Rectum (tissue), 1 donor: ENCODE data around the gene SF3B2.

DNA sequence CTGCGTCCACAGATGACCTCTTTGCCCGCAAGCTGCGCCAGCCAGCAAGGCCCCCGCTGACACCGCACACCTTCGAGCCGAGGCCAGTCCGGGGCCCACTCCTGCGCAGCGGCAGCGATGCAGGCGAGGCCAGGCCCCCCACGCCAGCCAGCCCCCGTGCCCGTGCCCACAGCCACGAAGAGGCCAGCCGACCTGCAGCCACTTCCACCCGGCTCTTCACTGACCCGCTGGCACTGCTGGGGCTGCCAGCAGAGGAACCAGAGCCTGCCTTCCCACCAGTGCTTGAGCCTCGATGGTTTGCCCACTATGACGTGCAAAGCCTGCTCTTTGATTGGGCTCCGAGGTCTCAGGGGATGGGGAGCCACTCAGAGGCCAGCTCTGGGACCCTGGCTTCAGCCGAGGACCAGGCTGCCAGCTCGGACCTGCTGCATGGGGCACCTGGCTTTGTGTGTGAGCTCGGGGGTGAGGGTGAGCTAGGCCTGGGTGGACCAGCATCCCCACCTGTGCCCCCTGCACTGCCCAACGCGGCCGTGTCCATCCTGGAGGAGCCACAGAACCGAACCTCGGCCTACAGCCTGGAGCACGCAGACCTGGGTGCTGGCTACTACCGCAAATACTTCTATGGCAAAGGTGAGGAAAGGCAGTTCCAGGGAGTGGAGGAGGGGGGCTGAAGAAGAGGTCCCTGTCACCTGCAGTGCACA is 3.2 kb downstream of the SIPA1 start:
- PRO-cap, result no peak

GRCh38 chr11:65776895-65777807 is 3.6 kb downstream of the AP5B1 start:
- PRO-cap, result no peak

- PRO-cap, result bidirectional peak, plus-strand start at chr11:65787756, minus-strand start at chr11:65787643; bidirectional peak, plus-strand start at chr11:65787828, minus-strand start at chr11:65787819; bidirectional peak, plus-strand start at chr11:65788063, minus-strand start at chr11:65787978
These were observed 710 bp downstream of the OVOL1 start for GRCh38 chr11:65787274-65788271.

DNA sequence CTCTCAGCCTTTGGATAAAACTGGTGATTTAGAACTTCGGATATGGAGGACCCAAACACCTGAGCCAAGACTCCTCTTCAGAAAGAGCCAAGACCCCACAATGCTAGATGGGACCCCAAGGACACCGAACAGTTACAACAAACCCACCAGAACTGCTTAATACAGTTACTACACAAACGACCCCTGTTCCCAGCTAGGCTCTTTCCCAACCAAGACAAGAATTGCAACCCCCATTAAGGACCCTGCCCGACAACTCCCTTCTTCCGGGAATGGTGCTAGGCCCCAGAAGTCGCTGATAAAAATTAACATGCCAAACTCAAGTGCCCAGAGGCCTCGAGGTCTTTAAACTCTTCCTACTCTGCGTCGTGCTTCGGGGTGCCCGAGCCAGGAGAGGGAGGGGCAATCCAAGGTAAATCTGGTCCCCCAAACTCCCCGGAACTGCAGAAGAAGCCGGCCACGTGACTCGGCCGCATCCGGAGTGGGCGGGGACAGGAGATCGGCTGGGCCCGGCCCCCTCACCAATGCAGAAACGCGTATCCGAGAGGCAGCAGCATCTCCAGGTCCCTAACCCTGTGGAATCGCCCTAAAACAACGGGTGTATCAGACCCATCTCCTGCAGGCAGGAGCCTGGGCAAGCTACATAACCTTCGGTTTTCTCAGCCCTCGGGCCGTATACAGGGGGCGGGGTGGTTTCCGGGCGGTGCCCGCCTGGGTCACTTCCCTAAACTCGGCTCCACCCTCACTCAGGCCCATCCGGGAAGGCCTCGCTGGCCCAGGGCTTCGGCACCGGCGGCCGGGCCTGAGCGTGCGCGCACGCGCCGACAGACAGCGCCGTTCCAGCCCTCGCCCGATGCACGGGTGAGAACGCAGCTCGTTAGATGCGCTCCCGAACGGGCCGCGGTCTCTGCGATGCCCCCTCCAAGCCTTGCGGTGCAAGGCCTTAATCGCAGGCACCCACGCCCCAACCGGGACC is 1.1 kb downstream of the CFL1 start:
- PRO-cap, result bidirectional peak, plus-strand start at position 528 of the sequence, minus-strand start at position 440 of the sequence; bidirectional peak, plus-strand start at position 786 of the sequence, minus-strand start at position 849 of the sequence

GRCh38 chr11:65920341-65920807 is 1.1 kb downstream of the DRAP1 start:
- PRO-cap, result no peak

DNA sequence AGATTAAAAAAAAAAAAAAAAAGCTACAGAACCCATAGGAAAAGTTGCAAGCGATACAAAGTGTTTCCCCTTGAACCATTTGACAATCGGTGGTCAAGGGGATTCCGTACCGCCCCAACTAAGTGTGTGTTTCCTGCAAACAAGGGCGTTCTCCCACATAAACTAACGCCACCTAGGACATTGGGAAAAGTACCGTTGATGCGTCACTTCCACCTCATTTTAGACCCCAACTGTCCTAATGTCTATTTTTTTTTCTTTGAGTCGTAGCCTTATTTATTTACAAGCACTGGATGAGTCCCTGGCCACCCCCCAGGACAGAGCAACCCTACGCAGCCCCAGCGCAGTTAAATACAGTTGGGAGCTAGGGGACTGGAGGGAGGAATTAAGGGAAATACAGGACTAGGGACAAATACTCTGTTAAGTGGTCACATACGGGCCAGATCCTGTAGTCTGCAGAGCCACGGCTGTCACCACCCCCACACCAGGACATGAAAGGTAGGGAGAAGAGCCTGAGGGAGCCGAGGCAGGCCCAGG is 19.0 kb downstream of the EIF1AD start:
- PRO-cap, result no peak

GRCh38 chr11:65988095-65988611 is 13.8 kb downstream of the EIF1AD start:
- PRO-cap, result no peak

- PRO-cap, result no peak
These were observed 13.1 kb downstream of the EIF1AD start for GRCh38 chr11:65988809-65989393.

DNA sequence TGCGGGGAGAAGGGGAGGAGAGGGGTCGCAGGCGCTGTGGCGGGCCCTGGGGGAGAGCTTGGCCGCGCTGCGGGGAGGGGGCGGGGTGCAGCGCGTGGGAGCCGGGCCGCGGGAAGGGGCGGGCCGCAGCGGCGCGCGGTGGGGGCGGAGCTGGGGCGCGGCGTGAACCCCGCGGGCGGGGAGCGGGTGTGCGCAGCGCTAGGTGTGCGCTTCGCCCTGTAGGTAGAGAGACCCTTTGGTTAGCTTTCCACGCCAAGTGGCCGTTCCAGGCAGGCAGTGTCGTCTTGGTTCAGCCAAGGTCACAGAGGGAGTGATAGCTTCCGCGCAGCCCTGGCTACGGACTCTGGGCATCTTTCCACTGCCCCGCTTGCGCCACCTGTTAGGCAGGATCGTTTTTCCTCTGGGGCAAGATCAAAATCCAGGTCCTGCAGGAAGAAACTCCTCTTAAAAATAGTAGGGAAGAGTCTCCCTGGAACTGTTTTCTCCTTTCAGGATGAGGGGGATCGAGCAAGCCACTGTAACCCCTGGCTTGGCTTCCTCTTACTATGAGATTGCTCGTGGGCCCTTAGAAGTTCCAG is 404 bp downstream of the BANF1 start:
- PRO-cap, result no peak

DNA sequence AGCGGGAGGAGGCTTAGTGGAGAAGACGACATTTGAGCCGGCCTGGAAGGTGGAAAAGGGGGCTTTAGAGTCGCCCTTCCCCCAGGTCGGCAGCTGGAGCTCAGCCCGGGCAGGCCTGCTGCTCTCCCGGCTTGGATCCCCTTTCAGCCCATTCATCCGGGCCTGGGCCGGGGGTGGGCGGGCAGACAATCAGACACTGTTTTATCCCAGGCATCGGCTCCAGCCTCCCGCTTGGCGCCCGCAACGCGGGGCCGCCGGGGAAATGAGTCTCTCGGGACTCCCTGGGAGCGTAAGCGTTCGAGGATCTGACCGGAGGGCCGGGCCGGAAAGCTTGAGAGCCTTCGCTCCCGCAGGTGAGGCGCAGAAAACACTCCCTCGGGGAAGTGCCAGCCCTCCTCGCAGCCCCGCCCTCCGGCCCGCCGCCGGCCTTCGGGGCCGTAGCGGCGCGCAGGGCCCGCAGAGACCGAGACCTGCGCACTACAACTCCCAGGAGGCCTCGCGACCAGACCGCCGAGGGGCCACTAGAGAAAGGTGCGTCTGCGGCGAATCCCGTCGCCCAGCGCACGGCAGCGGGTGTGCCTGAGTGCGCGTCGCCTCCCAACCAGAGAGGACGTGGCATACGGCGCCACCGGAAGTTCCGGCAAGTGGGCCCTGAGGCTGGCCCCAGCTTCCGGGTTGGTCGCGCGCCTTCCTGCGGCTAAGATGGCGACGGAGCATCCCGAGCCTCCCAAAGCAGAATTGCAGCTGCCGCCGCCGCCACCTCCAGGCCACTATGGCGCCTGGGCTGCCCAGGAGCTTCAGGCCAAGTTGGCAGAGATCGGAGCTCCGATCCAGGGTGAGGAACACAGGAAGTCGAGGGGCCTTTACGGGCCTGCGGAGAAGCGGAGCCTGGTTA is at the start of gene SF3B2:
SF3B2 (plus strand) TSS at position 682 of the 895 bp plus-strand sequence.
- PRO-cap, result bidirectional peak, plus-strand start at position 694 of the sequence, minus-strand start at position 307 of the sequence

DNA sequence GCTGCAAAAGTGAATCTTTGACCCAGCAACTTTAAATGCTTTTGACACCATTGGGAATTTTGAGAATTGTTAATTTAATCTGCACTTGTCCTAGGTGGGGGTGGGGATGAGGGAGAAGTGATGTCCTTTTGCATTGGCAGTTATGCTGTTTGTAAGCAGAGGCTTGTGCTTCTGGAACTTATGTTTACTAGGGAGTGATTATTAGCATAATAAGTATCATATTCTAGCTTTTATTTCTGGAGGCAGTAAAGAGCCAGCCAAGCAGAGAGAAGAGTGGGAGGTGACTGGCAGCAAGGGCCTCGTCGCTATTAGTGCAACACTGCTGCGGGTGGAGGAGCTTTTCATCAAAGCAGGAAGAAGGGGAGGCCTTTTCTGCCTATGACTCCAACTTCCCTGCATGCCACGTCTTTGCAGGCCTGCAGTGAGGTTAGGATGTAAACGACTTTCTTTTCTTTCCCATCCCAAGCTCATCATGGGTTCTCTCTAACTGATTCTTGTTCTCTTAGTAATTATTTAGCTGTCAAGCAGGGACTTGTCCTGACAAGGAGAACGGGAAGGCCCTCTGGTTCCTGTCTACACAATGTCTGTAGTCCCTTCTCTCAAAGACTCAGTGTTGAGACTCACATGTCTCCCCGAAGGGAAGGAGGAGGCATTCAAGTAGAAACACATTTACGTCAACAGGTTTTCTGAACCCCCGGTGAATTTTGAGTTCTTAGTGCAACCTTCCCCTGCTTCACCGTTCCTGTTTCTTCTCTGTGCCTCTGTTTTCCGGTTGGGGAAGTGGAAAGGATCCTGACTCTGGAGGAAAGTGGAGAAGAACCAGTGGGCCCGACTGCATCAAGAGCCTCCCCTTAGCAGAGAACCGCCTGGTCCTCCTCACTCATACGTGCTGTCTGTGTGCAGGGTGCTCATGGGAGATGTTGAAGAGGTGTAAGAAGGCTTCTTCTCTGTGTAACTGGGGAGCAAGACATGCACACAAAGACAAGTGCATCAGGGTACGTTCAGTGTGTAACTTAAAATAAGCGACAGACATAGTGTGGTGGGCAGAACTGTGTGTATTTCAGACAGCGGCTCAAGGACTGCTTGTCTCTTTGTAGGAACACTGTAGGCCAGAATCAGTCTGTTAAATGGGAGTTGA is 56.9 kb downstream of the PACS1 start:
- PRO-cap, result no peak

DNA sequence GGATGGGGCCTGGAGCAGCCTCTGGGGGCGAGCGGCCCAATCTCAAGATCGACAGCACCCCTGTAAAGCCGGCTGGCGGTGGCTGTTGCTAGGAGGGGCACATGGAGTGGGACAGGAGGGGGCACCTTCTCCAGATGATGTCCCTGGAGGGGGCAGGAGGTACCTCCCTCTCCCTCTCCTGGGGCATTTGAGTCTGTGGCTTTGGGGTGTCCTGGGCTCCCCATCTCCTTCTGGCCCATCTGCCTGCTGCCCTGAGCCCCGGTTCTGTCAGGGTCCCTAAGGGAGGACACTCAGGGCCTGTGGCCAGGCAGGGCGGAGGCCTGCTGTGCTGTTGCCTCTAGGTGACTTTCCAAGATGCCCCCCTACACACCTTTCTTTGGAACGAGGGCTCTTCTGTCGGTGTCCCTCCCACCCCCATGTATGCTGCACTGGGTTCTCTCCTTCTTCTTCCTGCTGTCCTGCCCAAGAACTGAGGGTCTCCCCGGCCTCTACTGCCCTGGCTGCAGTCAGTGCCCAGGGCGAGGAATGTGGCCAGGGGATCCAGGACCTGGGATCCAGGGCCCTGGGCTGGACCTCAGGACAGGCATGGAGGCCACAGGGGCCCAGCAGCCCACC is 1.7 kb upstream of the CNIH2 start:
- PRO-cap, result no peak

GRCh38 chr11:66313689-66314066 is 3.2 kb downstream of the CD248 start:
- PRO-cap, result unidirectional peak, plus-strand start at chr11:66313770

- PRO-cap, result no peak
These were observed 9.5 kb upstream of the CD248 start for GRCh38 chr11:66326200-66326958.

- PRO-cap, result bidirectional peak, plus-strand start at chr11:66328792, minus-strand start at chr11:66328580
These were observed 8.0 kb downstream of the RIN1 start for GRCh38 chr11:66327809-66329027.

DNA sequence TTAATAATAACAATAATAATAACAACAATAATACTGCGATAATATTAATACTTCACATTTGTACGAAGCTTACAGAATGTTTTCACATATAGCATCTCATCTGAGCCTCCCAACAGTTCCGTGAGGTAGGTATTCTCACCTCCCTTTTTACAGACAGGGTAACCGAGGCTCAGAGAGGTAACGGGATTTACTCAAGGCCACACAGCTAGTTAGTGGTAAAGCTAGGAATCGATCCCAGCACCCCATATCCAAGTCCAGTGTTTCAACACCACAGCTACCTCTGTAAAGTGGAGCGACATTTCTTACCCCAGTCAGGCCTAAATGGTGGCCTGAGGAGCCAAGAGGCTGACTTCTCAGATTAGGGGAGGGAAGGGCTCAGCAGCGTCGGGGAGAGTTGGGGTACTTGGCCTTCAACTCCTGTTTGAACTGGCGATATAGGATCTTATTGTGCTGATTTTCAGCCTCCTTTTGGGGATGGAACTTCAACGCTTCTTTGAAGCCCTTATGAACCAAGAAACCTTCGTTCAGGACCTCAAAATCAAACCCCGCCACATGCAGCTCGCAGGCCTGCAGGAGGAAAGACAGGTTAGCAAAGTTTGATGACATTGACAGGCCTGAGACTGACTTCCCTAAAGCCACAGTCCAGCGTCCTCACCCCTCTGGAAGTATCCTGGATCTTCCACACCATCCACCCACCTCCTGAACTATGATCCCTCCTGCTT is 931 bp upstream of the BRMS1 start:
- PRO-cap, result no peak

GRCh38 chr11:66351243-66351360 is 3.7 kb upstream of the B4GAT1 start:
- PRO-cap, result no peak

GRCh38 chr11:66361312-66362462 is 9.9 kb downstream of the SLC29A2 start:
- PRO-cap, result no peak

- PRO-cap, result no peak
These were observed 797 bp downstream of the SLC29A2 start for GRCh38 chr11:66370858-66371068.

DNA sequence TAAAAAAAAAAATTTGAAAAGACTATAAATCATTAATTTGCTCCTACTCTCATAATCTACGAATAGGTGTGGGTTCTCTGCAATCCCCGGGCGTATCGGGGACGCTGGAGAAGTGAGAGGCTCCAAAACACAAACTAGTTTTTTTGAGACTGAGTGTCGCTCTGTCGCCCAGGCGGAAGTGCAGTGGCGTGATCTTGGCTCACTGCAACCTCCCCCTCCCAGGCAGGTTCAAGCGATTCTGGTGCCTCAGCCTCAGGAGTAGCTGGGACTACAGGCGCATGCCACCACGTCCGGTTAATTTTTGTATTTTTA is 707 bp upstream of the SLC29A2 start:
- PRO-cap, result unidirectional peak, minus-strand start at position 136 of the sequence; unidirectional peak, minus-strand start at position 180 of the sequence